Stomach (tissue), 7 donors: ENCODE data around the genes MYH1 and PIRT.

- PRO-cap = no peak
- RAMPAGE, long total RNA, 5 experiments = no peak in any of the 5 experiments
- RRBS = no CpG with 5 or more reads among the region's 5 CpGs
Measured at GRCh38 chr17:10518327-10518691, at the start of gene MYH1. TSS of gene MYH1 (minus strand) at chr17:10518542.

GRCh38 chr17:10804480-10804922, 602 bp upstream of the TMEM238L start:
- PRO-cap = no peak
- RAMPAGE, long total RNA, 5 experiments = no peak in any of the 5 experiments
- RRBS = no CpG with 5 or more reads among the region's 7 CpGs

DNA sequence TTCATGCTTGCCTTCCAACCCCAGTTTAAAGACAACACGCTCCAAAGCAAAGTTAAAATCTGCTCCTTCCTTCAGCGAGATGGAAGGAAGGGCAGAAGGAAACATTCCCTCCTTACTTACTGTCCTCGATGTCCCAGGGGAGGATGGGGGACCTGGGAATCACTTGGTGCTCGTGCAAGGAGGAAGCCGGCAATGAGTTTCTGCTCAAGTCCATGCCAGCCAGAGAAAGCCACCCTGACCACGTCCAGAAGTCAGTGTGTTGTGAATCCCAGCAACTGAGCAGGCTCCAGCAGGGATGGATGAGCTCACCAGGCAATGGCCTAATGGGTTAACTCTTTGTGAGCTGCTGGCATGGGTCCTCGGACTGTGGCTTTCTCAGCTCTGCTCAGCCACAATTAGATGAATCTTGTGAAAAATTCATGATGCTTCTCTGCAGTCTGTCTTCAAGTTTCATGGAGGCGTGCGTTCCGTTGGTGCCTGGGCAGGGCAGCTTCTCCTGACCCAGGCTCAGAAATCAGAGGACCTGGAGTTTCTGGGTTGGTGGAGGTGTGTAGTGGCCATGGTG, at the start of gene PIRT:
Gene PIRT (minus strand): TSS at position 263 of the 565 bp plus-strand sequence.
- PRO-cap = no peak
- RAMPAGE, long total RNA, 5 experiments = start-site peak on the minus strand in 1 of 5 experiments, centred at position 268 of the sequence, 12 reads per replicate
- RRBS = no CpG with 5 or more reads among the region's 10 CpGs

- PRO-cap = no peak
- RAMPAGE, long total RNA, 5 experiments = no peak in any of the 5 experiments
- RRBS = no CpG with 5 or more reads among the region's 3 CpGs
Measured at GRCh38 chr17:12106906-12107785, 86.5 kb downstream of the MAP2K4 start.

GRCh38 chr17:12622590-12622988, 43.1 kb upstream of the MYOCD start:
- PRO-cap = no peak
- RAMPAGE, long total RNA, 5 experiments = no peak in any of the 5 experiments
- RRBS = no CpG with 5 or more reads among the region's 10 CpGs

DNA sequence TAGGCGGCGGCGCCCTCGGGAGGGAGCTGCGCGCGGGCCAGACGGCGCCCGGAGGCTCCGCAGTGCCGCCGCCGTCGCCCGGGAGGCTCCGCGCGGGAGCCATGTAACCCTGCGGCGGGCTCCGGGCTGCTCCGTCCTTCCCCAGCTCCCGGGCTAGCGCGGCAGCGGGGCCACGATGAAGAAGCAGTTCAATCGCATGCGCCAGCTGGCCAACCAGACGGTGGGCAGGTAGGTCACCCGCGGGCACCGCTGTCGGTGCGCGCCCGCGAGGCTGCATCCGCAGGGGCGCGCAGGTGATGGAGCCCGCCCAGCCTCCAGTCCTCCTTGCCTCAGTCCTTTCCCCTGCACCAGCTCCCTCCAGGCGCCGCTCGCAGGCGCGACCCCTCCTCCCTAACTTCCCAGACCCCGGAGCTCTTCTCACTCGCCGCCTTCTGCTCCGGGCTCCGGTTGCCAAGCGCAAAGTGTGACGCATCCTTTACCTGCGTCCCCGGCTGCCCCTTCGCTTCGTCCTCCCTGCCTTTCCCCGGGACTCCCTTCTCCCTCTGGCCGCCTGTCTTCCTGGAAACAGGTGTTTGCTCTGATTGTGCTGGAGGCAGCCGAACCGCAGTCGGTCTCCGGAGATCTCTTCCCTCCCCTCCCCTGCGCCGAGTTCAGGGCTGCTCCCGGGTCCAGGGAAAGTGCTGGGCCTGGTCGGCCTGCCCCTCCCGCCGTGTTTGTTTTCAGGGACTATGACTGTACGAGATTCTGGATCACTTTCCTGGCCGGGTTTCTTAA, 553 bp downstream of the ARHGAP44 start:
- PRO-cap = no peak
- RAMPAGE, long total RNA, 5 experiments = start-site peak on the plus strand in 1 of 5 experiments, centred at position 121 of the sequence, 13 reads per replicate
- RRBS = 2% methylated on average over 32 of the region's 73 CpGs

- PRO-cap = no peak
- RAMPAGE, long total RNA, 5 experiments = no peak in any of the 5 experiments
- RRBS = no CpG with 5 or more reads among the region's 22 CpGs
Measured at GRCh38 chr17:12983985-12984935, 33.6 kb downstream of the ELAC2 start.

- PRO-cap = no peak
- RAMPAGE, long total RNA, 5 experiments = no peak in any of the 5 experiments
- RRBS = no CpG with 5 or more reads among the region's 3 CpGs
Measured at GRCh38 chr17:13223074-13223616, 205.3 kb upstream of the ELAC2 start.

DNA sequence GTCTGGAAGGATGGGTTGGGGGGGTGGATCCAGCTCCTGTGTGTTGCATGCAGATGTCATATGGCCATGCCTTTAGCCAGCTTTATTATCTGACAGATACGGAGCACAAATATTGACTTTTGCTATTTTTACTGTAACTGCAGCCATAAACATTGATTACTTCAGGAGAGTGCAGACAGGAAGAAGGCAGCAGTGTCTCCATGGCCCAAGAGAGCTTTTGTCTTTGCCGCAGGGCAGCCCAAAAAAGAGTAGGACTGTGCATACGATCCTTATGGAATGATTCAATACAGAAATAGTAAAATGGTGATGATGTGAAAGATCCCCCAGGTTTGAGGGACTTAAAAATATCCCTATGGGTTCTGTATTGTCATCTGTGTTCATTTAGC, 279.5 kb upstream of the ELAC2 start:
- PRO-cap = no peak
- RAMPAGE, long total RNA, 5 experiments = no peak in any of the 5 experiments
- RRBS = no CpG with 5 or more reads among the region's 3 CpGs

- PRO-cap = no peak
- RAMPAGE, long total RNA, 5 experiments = no peak in any of the 5 experiments
- RRBS = no CpG with 5 or more reads among the region's 11 CpGs
Measured at GRCh38 chr17:13509390-13510480, 92.0 kb downstream of the HS3ST3A1 start.

GRCh38 chr17:13562192-13562640, 39.5 kb downstream of the HS3ST3A1 start:
- PRO-cap = no peak
- RAMPAGE, long total RNA, 5 experiments = no peak in any of the 5 experiments
- RRBS = no CpG with 5 or more reads among the region's 11 CpGs

DNA sequence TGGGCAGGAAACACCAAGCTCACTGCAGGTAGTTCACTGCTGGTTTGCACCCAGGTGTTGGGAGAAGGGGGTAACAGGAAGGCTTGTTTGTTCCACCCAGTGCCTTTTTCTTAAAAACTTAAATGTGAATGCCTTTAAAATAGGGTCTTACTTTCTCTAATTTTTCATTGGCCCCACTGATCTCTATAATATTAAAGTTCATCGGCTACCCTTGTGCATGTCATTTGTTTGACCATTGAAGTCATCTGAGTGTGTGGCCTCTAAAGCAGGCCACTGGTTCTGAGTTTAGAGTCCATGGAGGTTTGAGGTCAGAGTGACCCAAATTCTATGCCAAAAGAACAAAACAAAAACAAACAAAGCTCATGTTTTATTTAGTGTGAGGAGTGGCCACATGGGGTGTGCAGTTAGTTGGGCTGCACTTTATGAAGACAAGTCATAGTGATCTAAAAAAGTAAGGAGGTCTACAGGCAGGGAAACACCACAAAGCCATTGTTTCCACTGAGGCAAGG, 62.8 kb upstream of the COX10 start:
- PRO-cap = no peak
- RAMPAGE, long total RNA, 5 experiments = no peak in any of the 5 experiments
- RRBS = no CpG with 5 or more reads among the region's 1 CpG

- PRO-cap = no peak
- RAMPAGE, long total RNA, 5 experiments = no peak in any of the 5 experiments
- RRBS = no CpG with 5 or more reads among the region's 7 CpGs
Measured at GRCh38 chr17:14209008-14209707, 27.5 kb downstream of the CDRT15 start.

- PRO-cap = no peak
- RAMPAGE, long total RNA, 5 experiments = no peak in any of the 5 experiments
- RRBS = 8% methylated on average over 22 of the region's 43 CpGs
Measured at GRCh38 chr17:14301445-14301792, 538 bp downstream of the HS3ST3B1 start.

- PRO-cap = no peak
- RAMPAGE, long total RNA, 5 experiments = no peak in any of the 5 experiments
- RRBS = no CpG with 5 or more reads among the region's 1 CpG
Measured at GRCh38 chr17:14776716-14777205, 475.9 kb downstream of the HS3ST3B1 start.

DNA sequence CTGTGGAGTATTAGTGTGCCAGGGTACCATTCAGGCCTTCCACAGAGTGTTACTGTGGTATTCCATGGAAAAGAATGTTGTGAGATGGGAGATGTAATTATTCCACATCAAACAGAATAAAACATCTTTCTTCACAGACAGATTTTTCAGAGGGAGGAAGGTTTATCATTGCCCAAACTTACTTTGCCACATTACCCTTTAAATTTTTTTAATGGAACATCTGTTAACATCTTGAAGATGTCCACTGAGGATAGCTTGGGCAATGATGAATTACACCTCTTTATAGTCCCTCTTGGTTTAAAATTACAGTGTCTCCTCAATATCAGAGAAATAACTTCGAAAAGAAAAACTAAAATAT, 222.4 kb downstream of the PMP22 start:
- PRO-cap = no peak
- RAMPAGE, long total RNA, 5 experiments = no peak in any of the 5 experiments
- RRBS = no CpG with 5 or more reads among the region's 1 CpG

DNA sequence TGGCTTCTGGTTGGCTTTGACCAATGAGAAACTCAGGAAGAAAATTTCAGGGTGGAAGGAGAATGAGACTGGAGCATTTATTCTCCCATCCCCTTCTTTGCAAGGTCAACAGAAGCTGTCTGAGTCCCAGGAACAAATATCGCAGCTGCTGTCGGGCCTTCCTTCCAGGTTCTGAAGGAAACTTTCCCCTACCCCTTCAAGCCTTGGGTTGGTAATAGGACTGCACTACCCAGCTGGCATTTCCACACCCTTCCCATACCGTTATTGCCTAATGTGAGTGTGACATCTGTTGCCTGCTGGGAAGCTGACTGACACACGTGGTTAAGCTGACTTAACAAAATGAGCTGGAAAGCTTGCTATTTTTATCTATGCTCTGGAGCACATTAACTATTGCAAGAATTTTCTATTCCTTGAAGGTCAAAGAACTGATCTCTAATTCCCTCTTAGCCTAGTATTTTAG, 79.6 kb downstream of the PMP22 start:
- PRO-cap = no peak
- RAMPAGE, long total RNA, 5 experiments = no peak in any of the 5 experiments
- RRBS = no CpG with 5 or more reads among the region's 4 CpGs

DNA sequence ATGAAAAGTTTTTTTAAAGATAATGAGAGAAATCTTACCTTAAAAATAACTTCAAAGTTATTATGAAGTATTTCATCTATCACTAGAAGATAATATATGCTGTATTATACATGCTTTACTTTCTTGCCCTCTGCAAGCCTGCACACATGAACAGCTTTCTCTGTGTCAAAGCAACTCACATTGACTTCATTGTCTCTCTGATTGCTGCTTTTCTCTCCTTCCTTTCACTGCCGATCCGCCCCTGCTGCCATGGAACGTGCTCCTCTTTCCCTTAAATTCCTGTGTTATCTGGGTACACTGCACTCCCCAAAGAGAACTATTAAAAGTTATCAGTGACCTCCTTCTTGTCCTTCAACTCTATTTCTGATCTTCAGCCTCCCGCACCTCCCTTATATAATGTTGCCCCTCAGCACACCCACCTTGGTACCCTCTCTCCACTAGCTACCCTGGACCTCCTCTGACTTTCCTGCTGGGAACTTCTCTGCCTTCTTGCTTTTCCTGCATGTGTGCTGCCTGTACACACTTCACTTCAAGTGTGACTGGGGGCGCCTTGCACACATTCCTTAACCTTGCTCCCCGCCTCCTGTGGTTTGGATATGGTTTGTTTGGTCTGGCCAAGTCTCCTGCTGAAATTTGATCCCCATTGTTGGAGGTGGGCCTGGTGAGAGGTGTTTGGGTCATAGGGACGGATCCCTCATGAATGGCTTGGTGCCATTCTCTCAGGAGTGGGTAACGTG, 26.6 kb upstream of the PMP22 start:
- PRO-cap = no peak
- RAMPAGE, long total RNA, 5 experiments = no peak in any of the 5 experiments
- RRBS = no CpG with 5 or more reads among the region's 8 CpGs

DNA sequence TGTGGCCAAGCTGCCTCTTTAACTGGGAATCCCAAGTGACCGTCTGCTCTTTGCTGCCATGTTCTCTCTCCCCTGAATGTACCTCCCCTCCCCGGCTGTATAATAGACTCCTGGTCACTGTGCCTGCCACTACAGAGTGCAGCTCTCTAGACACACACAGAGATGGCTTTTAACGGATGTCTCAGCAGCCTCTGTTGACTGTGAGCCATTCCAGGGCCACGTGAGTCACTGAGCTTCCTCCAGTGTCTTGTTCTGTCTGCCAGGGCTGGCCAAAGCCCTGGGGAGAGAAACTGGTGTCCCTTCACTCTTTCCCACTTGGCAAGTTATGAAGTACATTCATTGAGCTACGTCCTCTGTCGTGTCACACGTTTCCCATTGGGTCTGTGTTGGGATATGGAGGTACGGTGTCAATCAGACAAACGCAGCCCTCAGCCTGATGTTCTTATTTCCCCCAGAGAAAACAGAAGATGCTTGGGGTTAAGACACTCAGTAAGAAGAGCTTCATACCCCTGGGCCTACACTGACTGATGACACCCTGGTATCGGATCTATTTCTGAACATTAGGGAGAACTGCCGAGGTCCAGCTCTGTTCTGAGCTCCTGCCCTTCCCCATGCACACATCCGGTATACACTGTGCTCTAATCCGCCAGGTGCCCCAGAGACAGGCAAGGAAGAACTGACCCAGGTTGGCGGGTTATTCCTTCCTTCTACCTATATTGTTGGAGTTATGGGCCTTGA, 57.8 kb upstream of the TEKT3 start:
- PRO-cap = no peak
- RAMPAGE, long total RNA, 5 experiments = no peak in any of the 5 experiments
- RRBS = no CpG with 5 or more reads among the region's 14 CpGs

GRCh38 chr17:15430807-15431663, 36.4 kb downstream of the CDRT4 start:
- PRO-cap = no peak
- RAMPAGE, long total RNA, 5 experiments = no peak in any of the 5 experiments
- RRBS = no CpG with 5 or more reads among the region's 15 CpGs